GM23248 (cell line): ENCODE data around the gene THAP10.

DNA sequence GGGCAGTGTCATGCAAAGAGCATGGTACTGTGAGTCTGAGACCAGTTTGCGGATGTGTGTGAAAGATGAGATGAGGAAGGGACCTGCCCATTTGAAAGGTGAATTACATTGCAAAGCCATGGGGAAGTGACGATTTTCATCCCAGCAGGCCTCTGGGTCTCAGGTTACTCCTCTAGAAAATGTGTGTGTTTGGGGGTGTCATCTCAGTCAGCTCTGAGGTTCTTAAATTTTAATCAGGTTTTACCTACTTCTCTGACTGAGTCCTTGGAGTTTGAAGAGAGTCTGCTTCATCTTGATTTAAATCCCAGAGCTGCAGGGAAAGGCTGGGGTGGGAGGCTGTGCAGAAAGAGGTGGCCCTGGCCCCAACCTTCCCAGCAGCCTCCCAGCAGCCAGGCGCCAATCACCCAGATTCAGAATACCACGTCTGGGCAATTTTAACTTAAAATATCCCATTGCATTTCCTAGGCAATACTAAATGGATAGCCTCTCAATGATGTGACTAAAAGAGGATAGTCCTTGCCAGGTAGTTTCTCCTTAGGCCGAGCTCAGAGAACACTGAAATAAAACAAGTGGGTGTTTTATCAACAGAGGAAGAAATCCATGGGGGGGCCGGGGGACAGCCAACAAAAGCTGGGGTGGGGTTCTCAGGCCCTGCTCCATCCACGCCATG, 15.9 kb downstream of the TLE3 start:
- RAMPAGE, long total RNA: no peak

DNA sequence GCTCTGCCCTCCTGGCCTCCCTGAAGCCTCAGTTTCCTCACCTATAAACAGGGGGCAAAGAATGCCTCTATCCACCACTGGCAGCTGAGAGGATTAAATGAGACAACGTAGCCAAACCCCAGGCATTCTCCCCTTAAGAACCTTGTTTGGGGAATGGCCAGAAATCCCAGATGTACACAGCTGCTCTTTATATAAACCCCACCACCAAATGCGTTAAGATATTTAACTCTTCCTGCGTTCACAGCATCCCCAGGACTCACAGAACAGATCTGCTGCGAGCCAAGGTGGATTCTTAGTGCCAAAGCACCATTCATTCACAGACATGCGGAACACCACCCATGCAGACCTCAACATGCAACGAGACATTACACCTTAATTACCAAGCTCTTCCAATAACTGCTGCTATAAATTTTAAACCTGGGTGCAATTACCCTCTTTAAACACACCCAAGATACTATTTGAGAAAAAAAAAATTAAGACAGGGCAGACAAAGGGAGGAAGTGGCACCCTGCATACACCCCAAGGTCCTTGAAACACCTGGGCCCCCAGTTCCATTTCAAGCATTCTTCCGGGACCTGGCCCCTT, 5.1 kb downstream of the TLE3 start:
- RAMPAGE, long total RNA: no peak

- RAMPAGE, long total RNA: no peak
Measured at GRCh38 chr15:70093076-70094163, 4.3 kb downstream of the TLE3 start.

- RAMPAGE, long total RNA: no peak
Measured at GRCh38 chr15:70195630-70196502, 98.1 kb upstream of the TLE3 start.

DNA sequence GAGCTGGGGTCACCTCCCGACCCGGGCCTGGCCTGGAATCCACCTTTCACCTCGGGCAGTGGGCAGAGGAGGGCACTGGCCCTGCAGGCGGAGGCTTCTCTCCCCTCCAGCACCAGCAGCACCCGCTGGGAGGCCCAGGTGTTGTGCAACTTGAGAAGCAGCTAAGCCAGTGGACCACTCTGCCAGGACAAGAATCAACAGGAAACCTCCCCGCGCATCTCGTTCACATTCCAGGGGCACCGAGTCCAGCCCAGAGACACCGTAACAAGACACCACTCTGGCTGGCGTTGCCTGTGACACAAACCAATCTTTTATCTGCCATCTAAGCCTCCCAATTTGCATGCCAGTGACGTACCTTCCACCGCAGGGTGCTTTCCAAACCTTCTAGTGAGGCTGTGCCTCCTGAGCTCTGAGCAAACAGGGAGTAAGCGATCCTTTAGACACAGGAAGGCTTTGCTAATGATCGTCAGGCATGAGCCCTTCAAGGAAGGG, 98.8 kb upstream of the TLE3 start:
- RAMPAGE, long total RNA: no peak

DNA sequence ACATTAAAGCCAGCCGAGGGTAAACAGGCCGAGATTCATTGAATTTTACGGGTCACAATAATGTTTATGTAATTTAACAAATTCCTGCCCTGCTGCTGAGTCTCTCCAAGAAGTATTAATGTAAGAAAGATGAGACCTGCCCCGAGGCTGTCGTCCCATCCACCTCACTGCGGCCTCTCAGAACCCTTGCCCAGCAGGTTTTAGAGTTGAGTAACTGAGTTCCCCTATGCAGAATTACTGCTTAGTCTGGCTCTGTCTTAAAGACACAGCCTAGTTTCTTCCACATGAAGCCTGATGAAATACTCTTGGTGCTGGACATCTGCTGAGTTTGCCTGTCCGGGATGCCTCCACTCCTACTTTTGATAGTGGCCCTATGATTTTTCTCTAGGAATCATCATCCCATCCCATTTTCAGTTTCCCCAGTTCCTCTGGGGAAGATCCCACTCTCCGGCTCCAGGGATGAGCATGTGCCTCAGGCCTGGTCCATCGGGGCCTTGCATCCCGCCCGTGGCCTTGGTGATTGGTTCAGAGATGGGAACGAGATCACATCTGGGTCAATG, 226.6 kb upstream of the TLE3 start:
- RAMPAGE, long total RNA: no peak

GRCh38 chr15:70487394-70487963, 275.9 kb downstream of the UACA start:
- RAMPAGE, long total RNA: no peak

DNA sequence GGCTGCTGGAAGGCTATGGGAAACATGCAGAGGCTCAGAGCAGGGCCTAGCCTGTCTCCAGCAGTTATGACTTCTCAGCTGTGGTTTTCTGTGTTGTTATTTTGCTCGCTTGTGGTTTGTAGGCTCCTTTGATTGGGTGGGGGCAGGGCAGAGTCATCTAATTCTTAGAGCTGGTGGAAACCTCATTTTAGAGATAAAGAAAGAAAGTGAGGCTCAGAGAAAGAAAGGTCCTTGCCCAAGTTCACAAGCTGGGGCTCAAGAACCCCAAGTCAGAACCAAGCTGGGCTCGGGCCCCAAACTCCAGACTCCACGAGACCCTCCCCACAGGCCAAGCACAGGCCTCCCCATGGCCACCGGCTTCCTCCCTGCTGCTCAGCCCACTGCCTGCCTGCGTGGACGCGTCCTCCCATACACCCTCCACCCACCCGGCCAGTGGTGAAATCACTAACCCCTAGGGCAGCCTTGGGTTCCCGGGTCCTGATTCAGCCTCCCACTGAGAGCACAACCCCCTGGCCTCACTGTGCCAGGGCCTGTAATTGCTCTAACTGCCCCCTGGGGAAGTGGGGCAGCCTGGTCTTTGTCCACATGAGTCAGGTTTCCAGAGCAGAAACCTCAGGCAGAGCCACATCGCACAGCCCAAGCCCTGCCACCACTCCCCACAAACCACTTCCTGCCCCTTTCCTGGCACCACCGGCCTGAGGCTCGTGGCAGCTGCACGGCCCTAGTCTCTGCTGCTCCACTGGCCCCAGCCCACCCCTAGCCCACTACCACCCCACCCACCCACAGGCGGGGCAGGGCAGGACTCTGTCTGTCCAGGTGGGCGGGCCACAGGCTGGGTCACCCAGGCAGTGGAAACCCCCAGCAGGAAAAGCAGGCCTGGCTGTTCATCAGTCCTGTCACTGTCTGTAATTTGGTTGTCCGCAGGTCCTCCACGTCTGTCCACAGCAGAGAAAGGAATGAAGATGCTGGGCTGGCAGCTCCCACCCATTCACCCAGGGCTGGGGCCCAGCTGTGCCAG, 270.7 kb downstream of the UACA start:
- RAMPAGE, long total RNA: no peak

DNA sequence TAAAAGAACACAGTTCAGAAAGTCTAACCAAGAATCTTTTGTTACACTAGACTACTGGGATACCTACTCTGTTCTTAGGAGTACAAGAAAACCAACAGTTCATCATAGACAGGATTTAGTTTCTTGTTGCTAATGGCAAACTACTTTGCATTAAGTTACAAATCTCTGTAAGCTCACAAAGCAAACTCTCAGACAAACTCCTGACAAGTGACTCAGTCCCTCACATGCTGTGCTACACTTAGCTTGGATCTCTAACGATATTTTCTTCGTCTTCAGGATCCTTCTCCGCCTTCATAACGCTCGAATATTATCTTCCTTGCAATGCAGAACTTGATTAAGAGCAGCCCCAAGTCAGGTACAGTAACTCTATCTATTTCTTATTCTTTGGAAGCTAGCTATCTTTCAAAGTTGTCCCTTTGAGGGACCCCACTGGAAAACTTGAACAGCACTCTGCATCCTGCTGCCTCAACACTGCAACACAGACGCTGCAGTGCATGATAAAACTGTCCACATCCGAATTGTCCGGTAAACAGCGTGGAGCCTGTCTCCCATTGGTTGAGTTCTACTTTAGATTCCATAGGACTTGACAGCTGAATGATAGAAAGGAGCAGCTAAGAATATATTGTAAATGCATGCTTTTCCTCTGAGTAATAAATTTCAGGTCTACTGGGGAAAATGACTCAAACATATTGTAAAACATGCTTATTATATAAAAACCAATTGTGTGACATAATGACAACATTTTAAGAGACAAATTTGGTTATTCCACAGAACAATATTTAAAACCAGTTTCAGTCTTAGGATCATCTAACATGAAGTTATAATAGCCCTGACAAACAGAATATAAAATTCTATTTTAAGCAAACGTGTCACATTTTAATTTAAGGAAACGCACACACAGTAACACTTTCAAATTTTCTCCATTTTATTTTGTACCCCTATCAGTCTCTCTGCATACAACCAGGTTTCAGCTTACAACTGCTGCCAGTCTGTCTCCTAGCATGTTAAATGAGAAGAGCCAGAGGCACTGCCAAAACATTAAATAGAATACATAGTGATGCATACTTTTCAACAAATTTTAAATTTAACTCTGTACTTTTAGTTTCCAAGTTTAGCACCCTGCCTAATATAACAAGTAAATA, 61.2 kb downstream of the UACA start:
- RAMPAGE, long total RNA: no peak

GRCh38 chr15:70715870-70716534, 47.4 kb downstream of the UACA start:
- RAMPAGE, long total RNA: no peak

DNA sequence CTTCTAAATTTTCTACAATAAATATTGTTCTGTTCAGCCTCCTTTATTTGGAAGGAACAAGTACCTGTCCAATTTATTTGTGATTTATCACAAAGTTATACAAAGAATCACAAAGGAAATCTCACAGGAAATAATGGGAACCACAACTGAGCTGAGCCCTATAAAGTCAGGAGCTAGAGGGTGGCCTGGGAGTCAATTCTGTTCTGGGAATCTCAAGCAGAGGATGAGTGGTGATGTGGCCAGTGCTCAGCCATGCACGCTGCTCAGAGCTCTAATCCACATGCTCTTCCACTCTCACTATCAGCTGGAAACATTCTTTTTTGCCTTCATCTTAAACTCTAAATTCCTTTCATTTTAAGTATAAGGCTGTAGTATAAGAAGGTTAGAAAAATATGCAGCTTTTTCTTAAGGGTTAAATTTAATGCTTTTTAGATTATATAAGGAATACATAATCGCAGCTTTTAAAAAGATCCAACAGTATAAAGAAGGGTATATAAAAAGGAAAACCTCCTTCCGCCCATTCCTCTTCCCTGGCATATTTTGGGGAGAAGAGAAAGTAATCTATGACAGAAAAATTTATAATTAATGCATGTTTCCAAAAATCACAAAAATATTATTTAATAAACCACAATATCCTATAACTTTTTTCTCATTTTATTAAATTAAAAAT, 36.5 kb downstream of the UACA start:
- RAMPAGE, long total RNA: no peak

GRCh38 chr15:70748143-70748648, 15.2 kb downstream of the UACA start:
- RAMPAGE, long total RNA: no peak

DNA sequence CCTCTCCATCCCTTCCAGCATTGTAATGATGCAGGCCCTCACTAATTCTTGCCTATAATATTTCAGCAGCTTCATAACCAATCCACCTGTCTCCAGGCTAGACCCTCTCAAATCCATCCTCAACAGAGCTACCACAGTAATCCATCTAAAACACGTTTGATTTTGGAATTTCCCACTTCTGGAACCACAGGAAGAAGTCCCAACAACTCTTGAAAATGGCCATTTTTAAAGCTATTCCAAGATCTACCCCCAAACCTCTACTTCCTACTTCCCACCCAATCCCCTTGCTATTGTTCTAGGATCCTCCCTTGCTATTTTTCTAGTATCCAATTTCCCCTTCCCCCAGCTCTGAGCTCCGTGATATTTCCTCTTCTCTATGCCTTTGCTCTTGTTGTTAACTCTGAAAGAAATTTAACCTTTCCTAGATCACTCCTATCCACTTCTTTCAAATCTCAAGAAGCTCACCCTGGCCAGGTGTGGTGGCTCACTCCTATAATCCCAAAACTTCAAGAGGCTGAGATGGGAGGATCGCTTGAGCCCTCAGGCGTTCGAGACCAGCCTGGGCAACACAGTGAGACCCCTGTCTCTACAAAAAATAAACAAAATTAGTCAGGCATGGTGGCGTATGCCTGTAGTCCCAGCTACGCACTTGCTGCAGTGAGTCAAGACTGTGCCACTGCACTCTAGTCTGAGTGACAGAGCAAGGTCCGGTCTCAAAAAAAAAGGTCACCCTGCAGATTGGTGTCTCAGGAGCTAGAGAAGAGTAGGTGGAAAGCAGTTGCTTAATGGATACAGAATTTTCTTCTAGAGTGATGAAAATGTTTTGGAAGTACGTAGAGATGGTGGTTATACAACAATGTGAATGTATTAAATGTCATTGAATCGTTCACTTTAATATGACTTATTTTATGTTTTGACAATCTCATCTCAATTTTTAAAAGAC, 13.0 kb downstream of the UACA start:
- RAMPAGE, long total RNA: no peak

GRCh38 chr15:70761784-70762329, 1.5 kb downstream of the UACA start:
- RAMPAGE, long total RNA: no peak

DNA sequence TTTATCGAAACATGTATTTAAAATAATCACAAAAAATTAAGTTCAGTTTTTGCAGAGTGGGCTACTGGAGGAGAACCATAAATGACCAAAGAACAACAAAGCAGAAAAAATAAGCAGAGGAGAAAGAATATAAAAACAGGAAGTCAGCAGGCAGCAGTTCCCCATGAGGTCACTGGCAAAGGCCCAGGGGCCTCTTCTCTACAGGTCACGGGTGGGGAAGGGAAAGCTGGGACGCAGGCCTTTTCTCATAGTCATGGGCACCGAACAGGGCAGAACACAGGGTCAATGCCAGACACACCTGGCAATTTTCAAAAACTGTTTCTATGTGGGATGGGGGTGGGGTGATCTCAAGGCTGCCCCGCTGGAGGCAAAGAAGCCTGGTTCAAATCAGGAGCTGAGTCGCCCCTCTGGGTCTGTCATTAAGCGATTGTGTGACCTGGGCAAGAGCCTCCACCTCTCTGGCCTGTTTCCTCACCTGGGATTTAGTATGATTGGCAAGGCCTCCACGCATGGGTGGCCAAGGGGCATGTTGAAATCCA, 43.7 kb upstream of the UACA start:
- RAMPAGE, long total RNA: no peak

DNA sequence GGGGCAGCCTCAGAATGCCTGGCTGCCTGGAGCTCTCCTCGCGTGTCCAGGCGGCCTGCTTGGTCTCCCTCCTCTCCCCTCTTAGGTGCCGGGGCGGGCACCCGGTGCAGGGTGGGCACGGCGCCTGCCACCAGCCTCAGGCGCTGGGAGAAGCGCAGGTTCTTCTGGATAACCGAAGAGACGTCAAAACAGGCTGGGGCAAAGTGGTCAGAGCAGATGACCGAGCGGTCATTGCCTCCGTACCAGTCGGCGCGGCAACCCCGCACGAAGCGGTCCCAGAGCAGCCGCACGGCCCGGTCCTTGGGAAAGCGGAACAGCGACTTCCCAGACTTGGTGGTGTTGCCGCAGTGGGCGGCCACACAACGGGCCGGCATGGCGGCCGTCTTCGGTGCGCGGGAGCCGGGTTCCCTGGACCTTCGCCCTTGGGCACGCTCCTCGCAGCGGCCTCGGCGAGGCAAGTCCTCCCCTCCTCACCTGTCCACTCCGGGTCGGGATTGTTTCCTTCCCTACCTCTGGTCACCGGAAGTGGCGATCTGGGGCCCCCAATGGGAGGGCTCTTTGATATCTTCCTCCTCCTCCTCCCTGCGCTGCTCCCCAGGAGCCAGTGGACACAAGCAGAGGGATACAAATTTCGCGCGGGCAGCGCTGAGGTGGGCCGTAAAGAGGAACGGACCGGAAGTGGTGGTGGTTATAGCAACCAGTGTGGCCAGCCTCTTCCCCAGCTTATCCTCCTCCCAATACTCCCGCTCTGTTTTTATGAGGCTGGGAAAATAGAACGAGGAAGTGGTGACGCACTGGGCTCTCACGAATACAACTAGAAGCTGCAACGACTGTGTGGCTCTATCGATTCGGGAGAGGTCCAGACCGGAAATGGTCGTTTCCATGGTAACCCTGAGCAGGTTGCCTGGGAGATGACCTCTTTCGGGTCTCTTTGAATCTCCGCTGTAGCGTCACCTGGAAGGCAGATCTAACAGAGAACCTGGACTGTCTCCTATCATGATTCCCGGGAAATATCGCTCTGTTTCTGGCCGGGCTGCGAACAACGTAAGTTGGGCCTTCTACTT, at the start of gene THAP10:
Gene THAP10 (minus strand): TSS at position 535 of the 1,064 bp plus-strand sequence.
- RAMPAGE, long total RNA: start-site peak on the plus strand centred at position 869 of the sequence, 178 bp wide, 18 and 20 reads in 2 replicates

- RAMPAGE, long total RNA: no peak
Measured at GRCh38 chr15:70902338-70902607, 9.6 kb downstream of the LRRC49 start.

DNA sequence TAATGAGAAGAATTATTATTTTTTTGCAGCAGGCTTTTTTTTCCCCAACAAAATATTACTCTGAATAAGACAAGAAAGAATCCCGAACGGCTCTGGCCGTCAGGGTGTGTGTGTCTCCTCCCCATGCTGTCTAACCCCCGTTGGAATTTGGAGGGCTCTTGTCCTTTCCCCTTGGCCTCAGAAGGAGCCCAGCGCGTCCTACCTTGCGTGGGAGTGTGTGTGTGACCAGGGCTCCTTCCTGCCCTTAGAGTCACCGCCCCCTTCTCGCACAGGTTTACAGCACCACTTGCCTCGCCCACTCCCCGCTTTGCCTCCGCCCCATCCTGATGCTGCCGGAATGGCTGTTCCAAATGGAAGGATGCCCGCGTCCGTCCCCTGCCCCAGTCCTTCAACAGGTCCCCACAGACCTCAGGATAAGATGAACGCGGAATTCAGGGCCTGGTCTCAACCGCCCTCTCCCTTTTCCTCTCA, 514 bp upstream of the THSD4 start:
- RAMPAGE, long total RNA: no peak

- RAMPAGE, long total RNA: no peak
Measured at GRCh38 chr15:71116386-71116865, 1.2 kb downstream of the THSD4 start.

DNA sequence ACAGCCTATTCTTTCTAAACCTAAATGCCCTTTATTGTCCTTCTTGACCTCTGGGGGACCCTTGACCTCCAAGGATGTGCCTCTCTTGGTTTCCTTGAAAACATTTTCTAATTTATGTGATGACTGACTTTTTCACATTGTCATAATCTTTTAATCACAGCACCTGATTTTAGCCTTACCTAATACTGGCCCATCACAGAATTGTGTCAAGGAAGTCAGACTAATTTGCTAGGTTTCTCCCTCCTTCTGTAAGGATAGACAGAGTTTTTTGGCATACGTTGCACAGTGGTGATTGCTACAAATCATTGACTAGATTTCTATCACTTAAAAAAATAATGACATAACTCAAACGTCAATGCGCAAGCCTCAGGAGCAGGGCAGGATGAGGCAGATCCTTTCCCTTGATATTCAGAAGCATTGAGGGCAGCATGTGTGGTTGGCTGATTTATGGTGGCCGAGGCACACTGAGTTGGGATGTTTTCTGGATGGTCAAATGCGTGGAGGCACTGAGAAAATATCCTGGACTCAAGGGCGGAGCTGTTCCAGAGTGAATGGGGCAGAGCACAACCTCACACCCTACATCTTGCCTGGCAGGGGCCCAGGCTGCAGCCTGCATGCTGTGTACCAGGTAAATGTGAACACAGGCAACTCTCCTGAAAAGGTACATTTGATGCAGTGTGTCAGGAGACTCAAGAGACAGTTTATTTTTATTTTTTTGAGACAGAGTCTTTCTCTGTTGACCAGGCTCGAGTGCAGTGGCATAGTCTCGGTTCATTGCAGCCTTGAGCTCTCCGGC, 14.4 kb downstream of the THSD4 start:
- RAMPAGE, long total RNA: no peak